Diencephalon (tissue), 2 donors: Measurements from ENCODE around the genes TOMM6, MRPL2 and KLC4.

- RAMPAGE, long total RNA, result no peak
Measured at GRCh38 chr6:41712434-41713503, 22.6 kb downstream of the TFEB start.

DNA sequence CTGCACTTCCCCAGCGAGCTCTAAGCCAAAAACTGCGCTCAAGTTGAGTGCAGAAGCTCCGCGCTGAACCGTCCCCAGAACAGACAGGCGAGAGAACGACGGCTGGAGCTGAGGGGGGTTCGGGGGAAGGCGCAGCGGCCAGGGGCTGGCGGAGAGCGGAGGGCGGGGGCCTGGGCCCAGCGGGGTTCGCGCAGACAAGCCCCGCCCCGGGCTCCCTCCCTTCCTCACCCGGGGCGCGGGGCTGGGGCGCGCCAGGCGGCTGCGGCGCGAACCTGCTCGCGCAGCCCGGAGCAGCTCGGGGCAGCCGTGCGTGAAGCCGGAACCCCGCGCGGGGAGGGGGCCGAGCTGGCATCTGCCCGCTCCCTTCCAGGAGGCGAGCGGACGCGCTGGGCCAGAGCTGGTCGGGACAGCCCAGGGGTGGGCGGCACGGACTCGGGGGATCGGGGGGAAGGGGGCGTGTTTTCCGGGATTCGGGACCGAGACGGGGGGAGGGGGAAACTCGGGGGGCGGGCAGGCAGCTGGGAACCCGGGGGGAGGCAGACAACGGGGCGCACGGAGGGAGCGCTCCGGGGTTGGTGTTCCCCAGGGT is 1.2 kb downstream of the TFEB start:
- RAMPAGE, long total RNA, result no peak

- RAMPAGE, long total RNA, result start-site peak on the plus strand at chr6:41787633-41787698, 3,005 and 2,178 reads in 2 replicates
Measured at GRCh38 chr6:41787030-41787883, at the start of gene TOMM6. TOMM6 (plus strand) TSS chr6:41787694.

DNA sequence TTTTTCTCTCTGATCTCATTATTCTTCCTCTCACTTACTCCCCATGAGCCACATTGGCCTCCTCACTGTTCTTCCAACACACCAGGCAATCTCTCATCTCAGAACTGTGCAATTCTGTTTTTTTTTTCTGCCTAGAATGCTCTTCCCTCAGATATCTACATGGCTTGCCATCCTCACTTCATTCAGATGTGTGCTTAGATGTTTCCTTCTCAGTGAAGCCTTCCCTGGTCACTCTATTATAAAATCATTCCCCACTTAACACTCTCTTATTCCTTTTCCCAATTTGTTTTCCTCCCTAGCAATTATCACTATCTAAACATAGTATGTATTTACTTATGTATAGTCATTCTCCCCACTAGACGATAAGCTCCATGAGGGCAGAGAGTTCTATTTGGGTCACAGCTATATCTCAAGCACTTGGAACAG is 36.6 kb downstream of the USP49 start:
- RAMPAGE, long total RNA, result no peak

GRCh38 chr6:41917336-41918092 is 3.4 kb downstream of the MED20 start:
- RAMPAGE, long total RNA, result no peak

DNA sequence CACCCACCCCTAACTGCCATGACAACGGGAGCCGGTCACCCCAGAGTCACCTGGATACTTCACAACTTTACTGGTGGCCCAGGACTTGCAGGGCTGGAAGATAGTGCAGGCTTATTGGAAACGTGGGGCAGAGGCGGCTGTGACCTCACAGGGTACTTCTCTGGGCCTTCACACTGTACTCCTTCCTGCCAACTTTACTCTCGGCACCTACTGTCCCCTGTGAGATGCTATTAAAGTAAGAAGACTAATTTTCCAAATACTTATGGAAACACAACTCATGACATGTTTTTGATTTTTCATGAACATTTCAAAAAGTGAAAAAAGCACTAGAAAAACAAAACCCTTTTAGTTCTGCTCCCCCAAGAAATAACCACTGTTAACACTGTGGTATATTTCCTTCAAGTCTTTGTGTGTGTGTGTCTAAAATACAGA is 19.0 kb upstream of the TAF8 start:
- RAMPAGE, long total RNA, result no peak

GRCh38 chr6:42039193-42039932 is 11.0 kb upstream of the TAF8 start:
- RAMPAGE, long total RNA, result no peak

DNA sequence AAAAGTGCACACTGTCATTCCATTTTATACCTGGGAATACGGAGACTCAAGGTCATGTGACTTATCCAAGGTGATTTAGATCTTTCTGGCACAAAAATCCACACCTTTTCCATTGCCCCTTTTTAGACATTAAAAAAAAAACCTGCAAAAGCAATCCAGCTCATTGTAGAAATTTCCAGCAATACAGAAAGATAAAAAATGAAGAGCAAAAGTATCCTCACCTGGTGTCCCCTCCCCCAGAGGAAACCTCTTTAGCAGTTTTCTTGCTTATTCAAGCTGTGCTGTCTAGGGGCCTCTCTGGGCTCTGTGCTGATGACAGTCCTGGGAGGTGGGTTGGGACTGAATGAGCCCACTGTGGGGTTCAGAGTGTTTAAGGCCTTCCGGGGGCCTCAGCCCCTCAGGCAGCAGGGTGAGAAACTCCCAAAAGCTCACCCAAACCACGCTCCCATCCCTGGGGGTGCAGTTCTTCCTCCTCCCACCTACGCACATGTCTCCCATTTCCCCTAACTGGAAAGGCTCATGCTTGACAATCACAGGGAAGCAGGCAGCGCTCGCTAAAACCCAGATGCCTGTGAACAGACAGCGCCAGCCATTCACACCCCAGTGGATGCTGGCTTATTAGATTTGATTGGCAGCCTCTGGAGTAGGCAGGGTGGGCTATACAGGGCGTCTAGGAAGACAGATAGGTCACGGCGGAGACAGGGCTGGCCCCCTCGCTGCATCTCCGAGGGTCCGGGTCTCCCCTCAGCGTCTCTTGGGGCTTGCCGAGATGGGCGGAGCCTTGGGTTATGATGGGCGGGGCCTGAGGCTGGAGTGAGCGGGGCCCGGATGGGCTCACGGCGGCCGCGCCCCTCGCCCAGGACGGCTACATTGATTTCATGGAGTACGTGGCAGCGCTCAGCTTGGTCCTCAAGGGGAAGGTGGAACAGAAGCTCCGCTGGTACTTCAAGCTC is 4.5 kb downstream of the GUCA1A start:
- RAMPAGE, long total RNA, result start-site peak on the plus strand centred at position 655 of the sequence, 105 bp wide, 40 and 16 reads in 2 replicates; start-site peak on the plus strand centred at position 831 of the sequence, 85 bp wide, 203 and 155 reads in 2 replicates

DNA sequence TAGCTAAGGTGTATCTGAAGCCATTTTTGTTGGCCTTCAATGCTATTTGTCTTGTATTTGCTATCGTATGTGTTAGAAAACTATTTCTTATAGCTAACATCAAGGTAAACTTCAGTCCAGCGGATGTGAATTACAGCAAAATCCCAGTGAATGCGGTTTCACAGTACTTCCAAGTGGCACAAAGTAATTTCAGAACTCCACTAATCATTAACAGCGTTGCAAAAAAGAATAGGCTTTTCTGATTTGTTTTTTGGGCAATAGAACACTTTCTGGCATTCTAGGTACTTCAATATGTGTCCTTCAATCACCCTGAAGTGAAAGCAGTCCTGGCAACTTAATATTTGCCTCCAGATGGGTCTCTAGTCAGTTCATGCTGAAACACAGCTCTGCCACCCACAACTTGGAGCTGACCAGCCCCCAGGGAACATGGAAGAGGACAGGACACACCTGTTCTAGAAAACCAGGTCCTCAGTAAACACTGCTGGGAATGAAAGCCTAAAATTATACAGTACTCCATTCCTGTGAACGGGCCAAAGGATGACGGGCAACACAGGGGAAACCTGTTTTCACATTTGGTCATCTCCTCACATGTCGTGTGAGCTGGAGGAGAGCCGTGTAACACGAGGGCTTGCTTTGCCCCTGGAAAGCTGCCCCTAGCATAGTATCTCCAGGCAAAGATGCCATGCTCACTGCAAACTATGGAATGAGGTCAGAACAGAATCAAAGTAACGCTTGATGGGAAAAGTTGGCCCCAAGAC is 9.7 kb upstream of the MRPS10 start:
- RAMPAGE, long total RNA, result no peak

DNA sequence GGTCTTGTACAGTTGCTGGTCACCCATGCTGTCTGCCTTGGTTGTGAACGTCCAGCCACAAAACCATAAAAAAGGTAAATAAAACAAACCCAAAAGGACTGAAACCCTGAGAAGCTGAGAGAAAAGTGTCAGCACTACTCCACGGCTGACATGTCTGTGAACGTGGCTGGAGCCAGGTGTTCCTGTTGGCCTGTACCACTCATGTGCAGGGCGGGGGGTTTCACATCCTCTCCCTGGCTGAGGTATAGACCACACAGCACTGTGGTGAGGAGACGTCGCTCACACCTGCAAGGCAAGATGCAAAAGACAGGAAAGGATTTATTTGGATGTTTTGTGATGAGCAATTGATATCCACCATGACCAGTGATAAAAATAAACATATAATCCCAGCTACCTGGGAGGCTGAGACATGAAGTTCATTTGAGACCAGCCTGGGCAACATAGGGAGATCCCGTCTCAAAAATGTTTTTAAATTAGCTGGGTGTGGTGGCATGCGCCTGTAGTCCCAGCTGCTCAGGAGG is 52.0 kb upstream of the MRPS10 start:
- RAMPAGE, long total RNA, result no peak

GRCh38 chr6:42306815-42307442 is 89.3 kb upstream of the MRPS10 start:
- RAMPAGE, long total RNA, result no peak

DNA sequence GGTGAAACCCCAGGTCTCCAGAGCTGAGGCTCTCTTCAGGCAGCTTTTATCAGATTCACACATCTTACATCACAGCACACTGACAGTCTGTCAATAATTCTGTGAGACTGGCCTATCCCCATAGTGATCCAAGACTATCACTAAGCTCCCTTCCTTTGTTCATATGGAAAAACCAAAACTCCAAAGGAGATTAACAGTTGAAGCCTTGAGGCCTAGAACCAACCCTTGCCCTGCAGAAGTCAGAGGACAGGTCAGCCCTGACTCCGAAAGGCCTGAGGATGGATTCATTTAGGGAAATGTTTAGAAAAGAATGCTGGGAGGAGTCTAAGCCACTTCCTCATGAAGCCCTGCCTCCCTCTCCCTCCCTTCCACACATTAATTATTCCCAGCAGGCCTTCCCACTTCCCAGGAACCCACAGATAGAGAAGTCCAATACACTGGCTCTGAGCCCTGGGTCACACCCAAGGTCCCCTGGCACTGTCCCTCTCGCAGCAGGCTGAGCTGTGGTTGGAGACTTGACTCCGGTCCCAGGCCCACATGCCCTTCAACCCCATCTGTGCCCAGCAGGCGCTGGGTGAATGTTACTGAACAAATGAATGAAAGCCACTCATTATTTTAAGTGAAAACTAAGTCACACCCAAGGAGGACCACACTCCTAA is 23.1 kb downstream of the TRERF1 start:
- RAMPAGE, long total RNA, result no peak

DNA sequence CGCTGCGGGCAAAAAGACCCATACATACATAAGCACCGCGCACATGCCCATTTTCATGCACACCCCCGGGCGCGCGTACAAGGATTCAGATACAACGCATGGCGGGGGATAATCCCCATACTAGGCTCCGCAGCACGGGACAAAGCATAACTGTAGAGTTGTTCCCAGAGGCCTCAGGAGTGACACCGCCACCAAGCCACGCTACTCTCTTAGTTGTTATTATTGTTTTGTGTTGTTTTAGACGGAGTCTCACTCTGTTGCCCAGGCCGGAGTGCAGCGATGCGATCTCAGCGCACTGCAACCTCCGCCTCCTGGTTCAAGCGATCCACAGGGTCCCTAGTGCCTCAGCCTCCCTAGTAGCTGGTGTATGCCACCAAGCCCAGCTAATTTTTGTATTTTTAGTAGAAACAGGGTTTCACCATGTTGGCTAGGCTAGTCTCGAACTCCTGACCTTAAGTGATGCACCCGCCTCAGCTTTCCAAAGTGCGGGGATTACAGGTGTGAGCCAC is 519 bp upstream of the C6orf226 start:
- RAMPAGE, long total RNA, result no peak

GRCh38 chr6:42902434-42903355 is 12.1 kb upstream of the C6orf226 start:
- RAMPAGE, long total RNA, result no peak

- RAMPAGE, long total RNA, result no peak
Measured at GRCh38 chr6:42923752-42924215, 5.5 kb upstream of the CNPY3 start.

GRCh38 chr6:42929877-42930700 is 809 bp downstream of the CNPY3 start:
- RAMPAGE, long total RNA, result no peak

DNA sequence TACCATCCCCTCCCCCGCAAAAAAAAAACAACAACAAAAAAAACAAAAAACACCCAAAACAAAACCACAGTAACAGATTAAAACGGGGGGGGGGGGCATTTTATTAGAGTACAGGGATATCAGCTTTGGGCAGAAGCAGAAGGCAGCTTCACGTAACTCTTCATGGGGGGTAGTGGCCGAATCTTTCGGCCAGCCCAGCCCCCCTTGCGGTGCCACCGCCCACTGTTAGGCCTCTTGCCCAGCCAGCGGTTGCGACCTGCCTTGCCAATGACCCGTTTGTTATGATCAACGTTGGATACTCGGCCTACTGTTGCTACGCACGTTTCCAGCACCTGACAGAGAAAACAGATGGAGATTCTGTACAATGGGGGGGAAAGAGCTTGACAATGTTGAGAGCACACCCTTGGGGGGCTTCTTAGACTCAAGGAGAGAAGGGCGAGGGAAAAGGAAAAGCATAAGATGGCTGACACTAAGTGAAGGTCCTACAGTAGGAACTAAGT is 554 bp upstream of the CUL7 start:
- RAMPAGE, long total RNA, result no peak

GRCh38 chr6:43059316-43059486 is at the start of gene MRPL2:
MRPL2 (minus strand) TSS chr6:43059434.
- RAMPAGE, long total RNA, result start-site peak on the minus strand at chr6:43059380-43059442, 179 and 51 reads in 2 replicates

GRCh38 chr6:43059487-43060087 is at the start of gene KLC4:
KLC4 (plus strand) TSS chr6:43059631.
- RAMPAGE, long total RNA, result start-site peak on the plus strand at chr6:43059600-43059671, 26 and 67 reads in 2 replicates

GRCh38 chr6:43129437-43130089 is 41.5 kb upstream of the SRF start:
- RAMPAGE, long total RNA, result no peak